Gastrocnemius medialis (tissue), 3 donors: ENCODE data around the genes FBXW12, UQCRC1, SLC26A6, C3orf84 and IHO1.

GRCh38 chr3:47635933-47636479, 57.3 kb upstream of the CSPG5 start:
- PRO-cap, result no peak
- RAMPAGE, long total RNA, 3 experiments, result no peak in any of the 3 experiments

DNA sequence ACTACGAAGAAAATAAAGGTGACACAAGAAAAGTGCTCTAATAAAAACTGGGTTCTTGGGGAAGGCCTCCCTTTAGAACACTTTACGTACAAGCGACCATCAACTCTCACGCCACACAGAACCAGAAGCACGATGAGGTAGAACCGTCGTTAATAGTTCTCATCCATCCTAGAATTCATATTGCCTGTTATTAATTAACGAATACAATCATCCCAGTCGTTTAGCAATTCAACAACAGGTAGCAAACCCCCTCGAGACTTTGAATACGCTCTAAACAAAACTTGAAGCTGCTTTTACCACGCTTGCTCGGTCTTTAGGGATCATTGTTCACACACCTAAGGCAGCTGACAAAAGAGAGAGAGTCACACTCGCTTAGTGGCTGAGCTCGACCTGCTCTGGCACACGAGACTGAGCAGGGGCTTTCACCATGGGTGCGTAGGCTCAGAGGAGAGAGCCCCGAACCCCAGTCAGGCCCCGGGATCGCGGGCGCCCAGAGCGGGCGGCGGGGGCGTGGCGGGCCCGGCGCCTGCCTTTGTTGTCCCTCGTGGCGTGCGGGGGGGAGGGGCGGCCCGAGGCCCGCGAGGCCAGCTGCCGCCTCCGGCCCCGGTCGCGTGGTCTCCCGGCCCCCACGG, 620 bp downstream of the SMARCC1 start:
- PRO-cap, result no peak
- RAMPAGE, long total RNA, 3 experiments, result no peak in any of the 3 experiments

DNA sequence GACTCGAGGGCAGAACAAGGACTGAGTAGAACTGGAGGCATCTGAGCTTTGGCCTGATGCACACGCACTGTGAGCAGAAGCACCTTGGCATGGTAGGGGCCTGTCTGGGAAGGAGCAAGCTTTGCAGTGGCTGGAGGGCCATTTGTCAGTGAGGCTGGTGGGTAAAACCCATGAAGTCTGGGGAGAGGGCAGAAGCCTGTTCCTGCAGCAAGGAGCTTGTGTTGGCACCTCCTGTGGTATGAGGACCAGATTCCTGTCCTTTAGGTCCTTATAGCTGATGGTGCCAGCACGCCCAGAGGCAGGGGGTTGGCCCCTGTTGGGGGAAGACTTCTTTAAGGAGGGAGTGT, 41.4 kb downstream of the DHX30 start:
- PRO-cap, result no peak
- RAMPAGE, long total RNA, 3 experiments, result no peak in any of the 3 experiments

GRCh38 chr3:47911891-47912453, 104.2 kb downstream of the MAP4 start:
- PRO-cap, result no peak
- RAMPAGE, long total RNA, 3 experiments, result no peak in any of the 3 experiments

DNA sequence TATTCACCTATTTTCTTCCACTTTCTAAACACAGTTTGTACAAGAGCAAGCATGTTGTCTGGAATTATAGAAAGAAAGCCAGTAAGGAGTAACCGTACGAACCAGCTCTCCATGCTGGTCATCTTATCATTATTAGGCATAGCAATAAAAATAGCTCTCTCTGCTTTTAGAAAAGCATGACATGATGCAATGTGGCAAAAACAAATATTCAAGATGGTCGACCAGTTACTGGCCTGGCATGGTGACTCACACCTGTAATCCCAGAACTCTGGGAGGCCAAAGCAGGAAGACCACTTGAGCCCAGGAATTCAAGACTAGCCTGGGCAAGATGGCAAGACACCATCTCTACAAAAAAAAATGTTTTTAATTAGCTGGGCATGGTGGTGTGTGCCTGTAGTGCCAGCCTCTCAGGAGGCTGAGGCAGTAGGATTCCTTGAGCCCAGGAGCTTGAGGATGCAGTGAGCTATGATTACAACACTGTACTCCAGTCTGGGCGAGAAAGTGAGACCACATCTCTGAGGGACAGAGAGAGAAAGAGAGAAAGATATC, 2.7 kb upstream of the MAP4 start:
- PRO-cap, result unidirectional peak, minus-strand start at position 131 of the sequence
- RAMPAGE, long total RNA, 3 experiments, result no peak in any of the 3 experiments

DNA sequence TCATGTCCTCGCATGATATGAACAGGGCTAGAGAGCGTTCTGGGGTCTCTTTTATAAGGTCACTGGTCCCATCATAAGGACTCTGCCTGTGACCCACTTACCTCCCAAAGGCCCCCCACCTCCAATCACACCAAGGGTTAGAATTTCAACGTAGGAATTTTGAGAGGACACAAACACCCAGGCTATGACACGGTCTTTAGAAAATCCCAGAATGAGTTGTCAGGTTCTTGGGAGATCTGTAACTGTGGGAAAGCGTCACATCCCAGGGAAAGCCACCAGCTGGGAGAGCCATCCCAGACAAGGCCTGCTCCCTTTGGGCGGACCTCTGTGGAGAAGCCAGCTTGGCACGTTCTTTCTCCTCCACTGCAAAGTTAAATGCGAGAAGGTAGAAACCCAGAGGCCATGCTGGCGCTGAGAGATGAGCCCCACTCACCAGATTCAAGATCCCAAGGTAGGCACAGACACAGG, at the start of gene FBXW12:
TSS of gene FBXW12 (plus strand) at position 350 of the 468 bp plus-strand sequence.
- PRO-cap, result no peak
- RAMPAGE, long total RNA, 3 experiments, result no peak in any of the 3 experiments

- PRO-cap, result unidirectional peak, minus-strand start at chr3:48609646
- RAMPAGE, long total RNA, 3 experiments, result start-site peak on the minus strand in 3 of 3 experiments, at chr3:48609628-48609661 at its widest, 3,980 to 6,696 reads per replicate
Measured at GRCh38 chr3:48608801-48610048, at the start of gene UQCRC1. Gene UQCRC1, minus strand, starts transcription at chr3:48609646.

GRCh38 chr3:48635353-48636171, at the start of gene SLC26A6:
Gene SLC26A6, minus strand, starts transcription at chr3:48635461.
- PRO-cap, result bidirectional peak, plus-strand start at chr3:48635608, minus-strand start at chr3:48635477
- RAMPAGE, long total RNA, 3 experiments, result start-site peak on the minus strand in 2 of 3 experiments, at chr3:48635419-48635477 at its widest, 28 to 34 reads per replicate

- PRO-cap, result no peak
- RAMPAGE, long total RNA, 3 experiments, result no peak in any of the 3 experiments
Measured at GRCh38 chr3:48692853-48693443, 7.2 kb upstream of the NCKIPSD start.

GRCh38 chr3:48739875-48740835, 23.1 kb upstream of the IP6K2 start:
- PRO-cap, result unidirectional peak, minus-strand start at chr3:48740070
- RAMPAGE, long total RNA, 3 experiments, result no peak in any of the 3 experiments

GRCh38 chr3:48848818-48849383, 1.2 kb upstream of the PRKAR2A start:
- PRO-cap, result no peak
- RAMPAGE, long total RNA, 3 experiments, result no peak in any of the 3 experiments

DNA sequence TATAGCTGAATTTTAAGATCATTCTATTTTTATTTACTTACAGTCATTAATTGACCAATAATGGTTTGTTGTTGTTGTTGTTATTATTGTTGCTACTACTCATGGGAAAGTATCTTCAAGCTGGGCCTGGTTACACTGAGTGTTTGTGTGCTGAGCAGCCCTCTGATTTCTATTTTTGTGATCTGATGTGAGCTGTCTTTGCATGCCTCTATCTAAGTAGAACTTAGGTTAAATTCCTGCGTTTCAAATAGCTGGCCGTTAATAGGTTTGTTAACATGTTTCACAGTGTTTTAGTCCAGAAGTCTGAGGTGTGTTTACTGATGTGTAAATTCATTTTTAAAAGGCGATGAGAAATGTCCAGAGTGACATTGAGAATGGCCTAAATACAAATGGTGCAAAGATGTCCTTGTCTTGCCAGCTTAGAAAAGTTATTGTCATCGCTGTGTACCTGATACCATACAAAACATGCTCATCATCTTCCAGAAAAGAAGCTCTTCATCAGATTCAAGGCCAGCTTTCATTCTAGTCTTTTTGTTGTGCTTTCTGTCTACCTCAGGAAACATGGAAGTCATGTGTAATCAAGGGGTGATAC, 15.8 kb downstream of the ARIH2 start:
- PRO-cap, result no peak
- RAMPAGE, long total RNA, 3 experiments, result no peak in any of the 3 experiments

DNA sequence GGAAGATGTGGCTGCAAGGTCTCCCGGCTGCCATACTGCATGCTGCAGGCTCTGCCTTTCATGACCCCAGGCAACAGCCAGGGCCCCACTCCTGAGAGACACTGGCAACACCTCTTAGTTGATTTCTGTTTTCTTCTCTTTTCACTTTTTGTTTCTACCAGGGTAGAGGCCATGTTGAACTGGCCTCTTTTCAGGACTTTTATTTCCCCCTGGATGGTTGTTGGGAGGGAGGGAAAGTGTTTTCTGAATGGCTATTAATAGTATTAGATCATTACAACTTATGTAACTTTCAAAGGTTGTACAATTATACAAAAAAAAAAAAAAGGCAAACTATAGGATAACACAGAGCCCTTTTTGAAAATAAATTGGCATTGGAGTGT, 6.8 kb upstream of the P4HTM start:
- PRO-cap, result no peak
- RAMPAGE, long total RNA, 3 experiments, result no peak in any of the 3 experiments

DNA sequence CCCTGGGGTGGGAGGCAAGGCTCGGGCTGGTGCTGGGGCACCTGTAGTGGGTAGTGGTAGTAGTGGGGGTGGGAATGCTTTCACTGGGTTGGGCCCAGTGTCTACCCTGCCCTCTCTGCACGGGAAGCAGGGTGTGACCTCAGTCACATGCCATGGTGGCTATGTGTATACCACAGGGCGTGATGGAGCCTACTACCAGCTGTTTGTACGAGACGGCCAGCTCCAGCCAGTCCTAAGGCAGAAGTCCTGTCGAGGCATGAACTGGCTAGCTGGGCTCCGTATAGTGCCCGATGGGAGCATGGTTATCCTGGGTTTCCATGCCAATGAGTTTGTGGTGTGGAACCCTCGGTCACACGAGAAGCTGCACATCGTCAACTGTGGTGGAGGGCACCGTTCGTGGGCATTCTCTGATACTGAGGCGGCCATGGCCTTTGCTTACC, 5.2 kb downstream of the DALRD3 start:
- PRO-cap, result no peak
- RAMPAGE, long total RNA, 3 experiments, result no peak in any of the 3 experiments

GRCh38 chr3:49022804-49023069, 816 bp downstream of the NDUFAF3 start:
- PRO-cap, result no peak
- RAMPAGE, long total RNA, 3 experiments, result no peak in any of the 3 experiments

DNA sequence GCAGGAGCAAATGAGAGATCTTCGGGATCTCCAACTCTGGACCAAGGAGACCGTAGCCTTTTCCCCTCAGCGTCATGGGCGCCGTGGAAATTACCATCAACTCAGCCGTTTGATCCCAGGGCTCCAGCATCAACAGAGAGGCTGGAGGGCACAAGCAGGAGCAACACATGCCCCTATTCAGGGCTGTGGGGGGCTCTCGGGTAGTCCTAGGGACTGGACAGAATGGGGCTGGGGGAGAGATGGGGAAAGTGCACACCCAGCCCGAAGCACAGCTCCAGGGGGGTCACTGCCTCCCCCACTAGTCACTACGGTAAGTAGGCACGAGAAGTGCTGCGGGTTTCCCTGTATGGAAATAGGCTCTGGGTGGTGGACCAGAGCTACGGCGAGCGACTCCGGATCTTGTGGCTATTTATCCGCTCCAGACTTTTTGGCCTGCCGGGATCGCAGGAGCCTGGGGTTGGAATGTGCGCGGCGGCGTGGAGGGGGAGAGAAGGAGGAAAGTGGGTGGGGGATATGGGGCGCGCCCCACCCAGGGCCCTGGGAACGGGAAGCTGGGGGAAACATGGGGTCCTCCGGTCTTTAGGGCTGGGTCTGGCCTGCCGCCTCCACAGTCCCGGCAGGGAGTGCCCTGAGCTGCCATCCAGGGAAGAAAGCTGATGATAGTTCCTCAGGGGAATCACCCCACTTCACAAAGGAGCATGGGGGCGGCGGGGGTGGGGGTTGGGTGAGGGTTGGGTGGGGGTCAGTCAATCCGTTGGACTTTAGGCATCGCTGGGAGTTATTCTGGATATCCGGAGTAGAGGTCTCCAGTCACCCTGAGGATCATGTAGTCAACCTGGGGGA, 681 bp upstream of the LAMB2 start:
- PRO-cap, result unidirectional peak, plus-strand start at position 438 of the sequence
- RAMPAGE, long total RNA, 3 experiments, result no peak in any of the 3 experiments

DNA sequence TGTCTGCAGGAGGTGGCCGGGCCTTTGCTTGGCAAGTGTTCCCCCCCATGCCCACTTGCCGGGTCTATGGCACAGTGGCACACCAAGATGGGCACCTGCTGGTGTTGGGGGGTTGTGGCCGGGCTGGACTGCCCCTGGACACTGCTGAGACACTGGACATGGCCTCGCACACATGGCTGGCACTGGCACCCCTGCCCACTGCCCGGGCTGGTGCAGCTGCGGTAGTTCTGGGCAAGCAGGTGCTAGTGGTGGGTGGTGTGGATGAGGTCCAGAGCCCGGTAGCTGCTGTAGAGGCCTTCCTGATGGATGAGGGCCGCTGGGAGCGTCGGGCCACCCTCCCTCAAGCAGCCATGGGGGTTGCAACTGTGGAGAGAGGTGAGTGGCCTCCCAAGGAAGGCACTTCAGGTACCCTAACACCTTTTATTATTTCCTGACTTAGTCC, 1.4 kb downstream of the KLHDC8B start:
- PRO-cap, result unidirectional peak, minus-strand start at position 200 of the sequence
- RAMPAGE, long total RNA, 3 experiments, result no peak in any of the 3 experiments

GRCh38 chr3:49191582-49192150, at the start of gene C3orf84:
Gene C3orf84, minus strand, starts transcription at chr3:49191858.
- PRO-cap, result no peak
- RAMPAGE, long total RNA, 3 experiments, result no peak in any of the 3 experiments

GRCh38 chr3:49199389-49200288, at the start of gene IHO1:
Gene IHO1, plus strand, starts transcription at chr3:49199498.
- PRO-cap, result unidirectional peak, plus-strand start at chr3:49199500
- RAMPAGE, long total RNA, 3 experiments, result start-site peak on the plus strand in 3 of 3 experiments, at chr3:49199474-49199537 at its widest, 33 to 80 reads per replicate

- PRO-cap, result no peak
- RAMPAGE, long total RNA, 3 experiments, result no peak in any of the 3 experiments
Measured at GRCh38 chr3:49296729-49297313, 19.8 kb upstream of the C3orf62 start.